Measurements from ENCODE around the genes RCN1 and CSTF3.

DNA sequence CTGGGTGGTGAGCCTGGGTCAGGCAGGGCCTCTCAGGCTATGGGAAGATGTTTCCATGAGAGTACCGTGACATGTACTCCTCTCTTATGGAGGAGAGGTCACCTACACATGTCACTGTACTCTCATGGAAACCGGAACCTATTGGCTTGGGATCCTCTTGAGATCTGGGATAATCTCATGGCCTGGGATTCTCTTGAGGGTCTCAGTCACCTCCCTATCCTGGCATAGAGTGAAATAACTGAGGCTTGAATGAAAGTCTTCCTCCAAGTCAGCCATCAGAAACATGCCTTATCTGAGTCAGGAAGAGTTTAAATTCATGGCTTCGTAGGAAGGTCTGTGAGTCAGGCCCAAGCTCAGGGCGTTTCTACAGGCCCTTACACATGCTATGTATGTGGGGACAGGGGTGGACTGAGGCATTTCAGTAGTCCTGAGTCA is 134.7 kb upstream of the RCN1 start:
- PRO-cap: no peak

DNA sequence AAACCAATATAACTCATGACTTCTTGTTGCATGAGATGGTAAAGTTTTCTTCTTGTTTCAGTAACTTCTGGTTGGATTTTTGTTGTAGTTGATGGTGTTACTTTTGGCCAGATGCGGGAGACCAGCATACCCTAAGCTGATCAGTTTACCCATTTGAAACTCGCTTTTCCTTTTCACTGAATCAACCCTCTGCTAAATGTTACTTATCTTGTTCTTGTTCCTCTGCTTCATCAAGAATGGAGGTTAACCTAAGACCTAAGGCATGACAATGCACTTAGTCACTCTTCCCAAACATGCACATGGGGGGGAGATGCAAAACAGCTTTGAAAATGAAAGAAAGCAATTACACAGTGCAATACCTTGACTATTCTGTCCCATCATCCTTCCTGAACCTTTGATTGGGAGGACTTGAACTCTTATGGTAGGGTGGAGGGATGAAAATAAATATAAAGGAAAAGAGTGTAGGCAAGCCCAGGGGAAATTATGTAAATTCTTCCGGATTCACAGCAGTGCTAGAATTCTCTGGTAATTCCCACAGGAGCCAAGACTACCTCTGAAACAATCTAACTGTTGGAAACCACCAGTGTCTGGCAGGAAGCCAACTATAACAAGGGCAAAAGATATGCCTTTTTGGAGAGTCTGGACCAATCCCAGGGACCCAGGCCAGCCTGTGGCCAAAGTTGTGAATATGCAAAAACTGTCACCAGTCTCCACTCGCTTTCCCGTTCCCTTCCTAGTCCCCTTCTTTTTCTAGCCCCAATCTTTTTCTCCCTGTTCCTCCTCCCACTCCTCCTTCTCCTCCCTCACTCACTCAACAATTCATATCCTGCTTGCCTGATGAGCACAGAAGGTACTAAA is 2.7 kb upstream of the RCN1 start:
- PRO-cap: bidirectional peak, plus-strand start at position 736 of the sequence, minus-strand start at position 382 of the sequence

GRCh38 chr11:32090557-32091205 is at the start of gene RCN1:
TSS of gene RCN1 (plus strand) at chr11:32091074.
- PRO-cap: bidirectional peak, plus-strand start at chr11:32090924, minus-strand start at chr11:32090844; bidirectional peak, plus-strand start at chr11:32091123, minus-strand start at chr11:32090977

GRCh38 chr11:32173484-32173683 is 82.5 kb downstream of the RCN1 start:
- PRO-cap: no peak

- PRO-cap: no peak
Measured at GRCh38 chr11:32382129-32383164, 52.9 kb downstream of the WT1 start.

DNA sequence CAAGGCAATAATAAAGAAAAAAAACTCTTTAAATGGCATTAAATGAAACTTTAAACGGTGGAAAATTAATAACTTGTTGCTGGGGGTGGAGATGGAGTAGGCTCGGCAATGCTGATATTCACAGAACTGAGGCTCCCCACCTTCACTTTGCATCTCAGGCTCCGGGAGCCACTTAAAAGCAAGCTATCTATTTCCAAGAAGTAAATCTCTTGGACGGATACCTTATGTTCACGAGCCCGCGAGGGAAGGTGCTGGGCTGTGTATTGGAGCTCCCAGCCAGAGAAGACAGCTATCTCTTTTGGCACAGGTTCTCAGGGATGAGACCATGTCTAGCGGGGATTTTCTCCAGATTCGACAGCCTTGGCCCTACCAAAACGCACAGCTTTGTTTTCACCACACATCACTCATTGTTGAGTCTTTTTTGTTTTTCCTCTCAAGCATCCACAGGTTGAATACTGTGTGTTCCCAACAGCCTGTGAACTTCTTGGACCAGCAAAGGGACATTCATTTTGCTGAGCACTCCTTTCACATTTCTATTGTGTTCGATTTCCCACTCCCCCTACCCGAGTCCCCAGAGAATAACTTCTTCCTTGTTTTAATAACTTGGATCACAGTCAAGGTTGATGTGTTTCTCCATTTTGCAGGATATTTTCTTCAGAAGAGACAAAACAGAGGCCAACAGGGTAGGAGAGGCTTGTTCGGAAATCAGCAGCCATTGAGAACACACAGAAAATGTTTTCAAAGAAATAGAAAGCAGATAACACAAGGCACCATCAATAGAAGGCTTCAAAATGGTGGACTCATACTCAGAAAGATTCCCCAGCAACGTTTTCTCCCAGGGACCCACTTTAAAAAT is 23.2 kb downstream of the WT1 start:
- PRO-cap: no peak

DNA sequence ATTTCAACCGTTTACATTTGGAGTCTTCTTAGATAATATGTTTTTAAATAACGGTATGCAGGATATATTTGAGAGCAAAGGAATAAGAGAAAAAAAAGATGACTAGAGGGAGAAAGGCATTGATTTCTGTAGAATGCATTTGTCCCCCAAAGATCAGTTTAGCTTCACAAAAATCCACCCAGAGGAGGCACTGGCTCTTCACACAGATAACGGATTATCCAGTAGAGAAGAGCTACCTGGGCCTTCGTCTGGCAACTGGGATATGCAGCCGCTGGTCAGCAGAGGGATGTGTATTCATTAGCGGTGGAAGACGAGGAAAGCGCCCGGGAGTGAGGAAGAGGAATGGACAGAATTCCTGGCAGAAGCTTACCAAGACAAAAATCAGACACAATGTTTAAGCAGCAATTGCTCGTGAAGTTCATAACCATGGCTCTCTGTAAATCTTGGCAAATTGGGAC is 5.6 kb upstream of the WT1 start:
- PRO-cap: no peak

GRCh38 chr11:32450193-32450897 is 15.0 kb upstream of the WT1 start:
- PRO-cap: no peak

- PRO-cap: no peak
Measured at GRCh38 chr11:33128547-33129231, 32.6 kb downstream of the CSTF3 start.

GRCh38 chr11:33160715-33161812 is at the start of gene CSTF3:
TSS of gene CSTF3 (minus strand) at chr11:33161480.
- PRO-cap: bidirectional peak, plus-strand start at chr11:33161678, minus-strand start at chr11:33161469

DNA sequence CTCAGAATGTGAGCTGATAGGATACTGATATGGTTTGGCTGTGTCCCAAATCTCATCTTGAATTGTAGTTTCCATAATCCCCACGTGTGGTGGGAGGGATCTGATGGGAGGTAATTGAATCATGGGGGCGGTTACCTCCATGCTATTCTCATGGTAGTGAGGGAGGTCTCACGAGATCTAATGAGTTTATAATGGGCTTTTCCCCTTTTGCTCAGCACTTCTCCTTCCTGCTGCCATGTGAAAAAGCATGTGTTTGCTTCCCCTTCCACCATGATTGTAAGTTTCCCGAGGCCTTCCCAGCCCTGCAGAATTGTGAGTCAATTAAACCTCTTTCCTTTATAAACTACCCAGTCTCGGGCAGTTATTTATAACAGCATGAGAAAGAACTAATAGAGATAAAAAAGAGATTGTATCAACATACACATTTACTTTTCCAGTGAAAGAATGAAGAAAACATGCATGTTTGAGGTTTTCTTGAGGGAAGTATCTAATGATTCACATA is 17.3 kb upstream of the CSTF3 start:
- PRO-cap: no peak

DNA sequence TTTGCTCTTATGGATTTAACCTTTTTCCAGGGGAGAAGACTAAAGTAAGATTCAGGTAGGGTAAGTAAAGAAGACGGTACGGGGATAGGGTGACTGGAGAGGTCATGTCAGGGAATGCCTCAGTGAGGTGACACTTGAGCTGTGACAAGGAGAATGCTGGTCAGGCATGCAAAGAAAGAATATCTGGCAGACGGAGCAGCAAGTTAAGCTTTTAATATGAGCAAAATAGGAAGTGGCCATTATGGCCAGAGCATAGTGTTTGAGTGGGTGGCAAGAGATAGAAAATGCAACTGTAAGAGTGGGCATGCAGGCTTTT is 17.5 kb upstream of the KIAA1549L start:
- PRO-cap: no peak

- PRO-cap: no peak
Measured at GRCh38 chr11:34028081-34028927, 23.2 kb upstream of the CAPRIN1 start.

DNA sequence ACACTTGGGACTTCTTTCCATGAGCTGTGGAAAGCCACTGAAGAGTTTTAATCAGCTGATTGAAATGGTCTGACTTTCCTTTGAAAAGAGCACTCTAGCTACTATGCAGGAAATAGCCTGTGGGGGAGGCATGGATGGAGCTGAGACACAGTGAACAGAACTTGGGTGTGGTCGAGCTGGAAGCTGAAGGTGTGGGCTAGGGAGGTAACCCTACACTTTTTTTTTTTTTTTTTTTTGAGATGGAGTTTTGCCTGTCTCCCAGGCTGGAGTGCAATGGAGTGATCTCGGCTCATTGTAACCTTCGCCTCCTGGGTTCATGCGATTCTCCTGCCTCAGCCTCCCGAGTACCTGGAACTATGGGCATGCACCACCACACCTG is 17.4 kb upstream of the CAPRIN1 start:
- PRO-cap: no peak

- PRO-cap: no peak
Measured at GRCh38 chr11:34071500-34072137, 20.1 kb downstream of the CAPRIN1 start.

GRCh38 chr11:34076035-34076600 is 24.6 kb downstream of the CAPRIN1 start:
- PRO-cap: no peak

DNA sequence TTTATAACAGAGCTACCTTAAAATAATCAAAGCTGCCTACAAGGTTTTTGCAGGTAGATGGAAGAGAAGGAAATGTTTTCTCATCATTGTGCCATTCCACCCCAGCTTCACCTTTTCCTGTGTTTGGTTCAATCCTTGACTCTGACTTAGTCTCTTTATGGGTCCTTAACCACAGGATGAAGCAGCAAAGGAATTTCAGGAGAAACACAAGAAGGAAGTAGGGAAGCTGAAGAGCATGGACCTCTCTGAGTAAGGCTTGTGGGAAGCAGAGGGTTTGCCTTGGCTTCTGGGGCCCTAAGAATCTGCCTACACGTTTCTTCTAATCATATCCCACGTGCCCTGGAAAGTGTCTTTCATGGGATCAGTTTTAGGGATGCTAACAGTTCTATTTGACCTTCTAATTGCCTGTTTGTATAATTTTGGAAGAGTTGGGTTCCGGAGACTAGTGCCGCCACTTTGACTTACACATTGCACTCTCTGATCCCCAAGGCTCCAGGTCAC is 36.7 kb downstream of the NAT10 start:
- PRO-cap: no peak

GRCh38 chr11:34275578-34275913 is 82.3 kb downstream of the ABTB2 start:
- PRO-cap: no peak

GRCh38 chr11:34345258-34345748 is 12.5 kb downstream of the ABTB2 start:
- PRO-cap: no peak

- PRO-cap: no peak
Measured at GRCh38 chr11:34416422-34416871, 22.3 kb upstream of the CAT start.